ENCODE measurements around a stretch of chr2.

GRCh38 chr2:216615407-216616084 is 17.7 kb upstream of the IGFBP2 start:
- PRO-cap, 2 experiments, result no peak in any of the 2 experiments

DNA sequence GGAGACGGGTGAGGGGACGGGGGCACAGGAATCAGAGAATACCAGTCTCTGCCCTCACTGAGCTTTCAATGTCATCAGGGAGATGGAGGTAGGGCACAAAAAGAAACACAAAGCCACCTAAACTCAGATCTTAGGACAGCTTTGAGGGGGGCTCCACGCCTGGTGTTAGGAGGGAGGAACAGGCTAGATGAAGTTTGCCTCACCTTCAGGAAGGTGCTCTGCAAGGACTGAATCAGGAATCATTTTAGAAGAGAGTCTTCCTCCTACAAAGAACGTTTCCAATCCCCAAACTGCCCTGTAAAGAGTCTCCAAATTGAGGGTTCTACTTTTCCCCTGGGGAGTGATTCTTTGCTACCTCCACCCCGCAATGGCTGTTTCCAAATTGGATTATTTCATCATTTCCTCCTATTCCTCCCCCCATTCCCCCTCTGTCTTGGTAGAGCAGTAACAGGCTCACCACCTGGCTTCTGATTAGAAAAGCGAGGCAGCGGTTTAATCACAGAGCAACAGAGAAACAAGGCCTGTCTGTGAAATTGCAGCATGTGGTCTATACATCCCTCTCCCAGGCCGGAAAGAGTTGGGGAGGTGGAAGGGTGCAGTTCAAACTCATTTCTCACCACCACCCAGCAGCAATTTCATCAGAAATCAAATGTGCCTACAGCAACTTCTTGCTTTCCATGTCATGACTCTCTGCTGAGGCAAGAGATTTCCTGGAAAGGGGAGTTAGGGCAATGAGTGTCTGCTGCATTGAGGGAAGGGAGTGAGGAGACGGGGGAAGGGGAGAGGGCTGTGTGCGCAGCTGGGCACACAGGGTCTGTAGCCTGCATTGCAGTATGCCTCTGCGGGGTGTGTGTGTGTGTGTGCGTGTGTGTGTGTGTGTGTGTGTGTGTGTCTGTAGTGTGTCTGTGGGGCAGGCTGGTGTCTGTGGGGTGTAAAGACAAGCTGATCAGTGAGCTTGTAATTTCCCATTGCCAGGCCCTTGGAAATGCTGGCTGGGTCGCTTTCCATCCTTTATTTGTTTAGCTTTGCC is 13.8 kb upstream of the IGFBP2 start:
- PRO-cap, 2 experiments, result no peak in any of the 2 experiments

DNA sequence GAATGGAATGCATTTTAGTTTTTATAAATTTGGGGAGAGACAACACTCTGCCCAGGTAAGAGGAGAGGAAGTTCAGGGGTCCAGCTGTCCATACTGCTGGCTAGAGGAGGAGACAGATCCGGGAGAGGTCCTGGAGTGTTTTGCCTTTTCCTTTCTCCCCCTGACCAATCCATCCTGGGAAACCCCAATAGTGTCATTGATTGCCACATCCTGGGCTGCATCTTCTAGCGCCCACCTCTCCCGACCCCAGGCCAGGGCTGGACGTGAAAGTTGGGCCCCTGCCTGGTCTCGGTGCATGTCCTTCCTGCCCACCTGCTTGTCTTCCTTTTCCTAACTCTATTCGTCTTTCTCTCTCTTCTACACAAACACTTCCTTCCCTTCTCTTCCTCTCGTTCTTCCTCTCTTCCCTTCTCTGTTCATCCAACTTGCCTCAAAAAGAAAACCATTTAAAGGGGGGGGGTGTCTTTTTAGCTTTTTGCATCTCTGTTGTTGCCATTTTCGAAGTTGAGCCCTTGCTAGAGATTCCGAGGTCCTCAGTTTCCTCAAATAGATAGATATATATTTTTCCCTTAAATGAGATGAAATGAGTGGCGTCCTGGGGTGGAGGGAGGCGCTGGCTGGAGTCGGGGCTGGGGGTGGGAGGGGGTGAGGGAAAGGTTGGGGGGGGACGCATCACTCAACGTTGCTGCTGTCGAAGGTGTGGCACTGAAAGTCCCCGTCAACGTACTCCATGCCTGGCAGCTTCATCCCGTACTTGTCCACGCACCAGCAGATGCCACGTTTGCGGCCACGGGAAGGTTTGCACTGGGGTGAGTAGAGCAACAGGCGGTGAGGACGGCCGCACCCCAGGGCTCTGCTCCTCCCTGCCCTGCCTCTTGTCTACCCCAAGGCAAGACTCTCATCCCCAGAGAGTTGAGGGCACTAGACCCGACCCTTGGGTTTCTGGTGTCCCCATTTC is 19.0 kb downstream of the IGFBP5 start:
- PRO-cap, 2 experiments, result no peak in any of the 2 experiments

DNA sequence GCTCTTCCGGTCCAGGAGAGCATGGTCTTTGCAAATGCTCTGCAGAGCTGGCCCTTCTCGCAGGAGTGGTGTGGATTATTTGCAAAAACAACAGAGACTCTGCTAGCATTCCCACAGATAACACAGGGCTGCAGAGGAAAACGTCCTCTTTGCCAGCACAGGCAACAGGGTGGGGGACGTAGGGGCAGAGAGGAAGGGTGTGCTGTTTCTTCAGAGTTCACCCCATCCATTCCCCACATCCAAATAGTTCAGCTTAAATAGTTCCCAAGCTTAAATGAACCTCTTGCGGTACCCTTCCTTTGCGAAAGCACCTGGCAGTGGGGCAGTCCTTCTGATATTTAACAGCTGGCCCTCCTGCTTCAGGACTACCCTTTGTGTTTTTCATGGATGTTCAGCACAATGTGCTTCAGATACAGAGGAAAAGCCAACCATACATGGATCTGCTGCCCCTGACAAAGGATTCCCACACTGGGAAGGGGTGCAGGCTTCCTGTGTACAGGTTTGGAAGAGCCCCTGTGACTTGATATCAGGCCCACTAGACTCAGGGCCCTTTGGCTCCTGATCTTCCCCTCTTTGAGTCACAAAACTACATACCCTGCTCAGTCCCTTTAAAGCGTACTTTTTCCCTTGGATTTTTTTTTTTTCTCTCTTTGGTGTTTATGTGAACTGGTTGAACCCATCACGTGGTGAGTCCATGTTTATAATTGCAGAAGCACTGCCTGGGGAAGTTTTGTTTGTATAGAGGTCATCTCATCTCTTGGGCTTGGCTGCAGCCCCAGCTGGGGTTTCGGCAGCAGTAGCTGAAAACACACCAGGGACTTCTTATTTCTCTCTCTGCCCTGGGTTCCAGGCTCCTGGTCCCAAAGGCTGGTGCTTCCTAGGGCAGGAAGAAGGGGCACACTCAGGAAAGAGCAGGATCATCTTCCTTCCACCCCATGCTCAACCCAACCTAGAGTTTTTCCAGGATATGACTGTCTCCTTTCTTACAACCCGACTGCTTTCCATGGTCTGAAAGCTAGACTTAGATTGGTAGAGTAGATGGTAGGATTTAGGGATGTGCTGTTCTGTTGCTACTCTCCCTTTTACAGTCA is 45.4 kb upstream of the IGFBP5 start:
- PRO-cap, 2 experiments, result no peak in any of the 2 experiments

- PRO-cap, 2 experiments, result no peak in any of the 2 experiments
Measured at GRCh38 chr2:216802641-216803305, 57.1 kb downstream of the TNP1 start.

GRCh38 chr2:216850672-216851241 is 9.1 kb downstream of the TNP1 start:
- PRO-cap, 2 experiments, result peak in 2 of 2 experiments; most common minus-strand start chr2:216850848 (in 1)

- PRO-cap, 2 experiments, result no peak in any of the 2 experiments
Measured at GRCh38 chr2:217066645-217067329, 206.9 kb upstream of the TNP1 start.

- PRO-cap, 2 experiments, result no peak in any of the 2 experiments
Measured at GRCh38 chr2:217249854-217250121, 389.9 kb upstream of the TNP1 start.

- PRO-cap, 2 experiments, result no peak in any of the 2 experiments
Measured at GRCh38 chr2:217804089-217804878, 198.5 kb downstream of the TNS1 start.

- PRO-cap, 2 experiments, result no peak in any of the 2 experiments
Measured at GRCh38 chr2:217847468-217847753, 155.4 kb downstream of the TNS1 start.

DNA sequence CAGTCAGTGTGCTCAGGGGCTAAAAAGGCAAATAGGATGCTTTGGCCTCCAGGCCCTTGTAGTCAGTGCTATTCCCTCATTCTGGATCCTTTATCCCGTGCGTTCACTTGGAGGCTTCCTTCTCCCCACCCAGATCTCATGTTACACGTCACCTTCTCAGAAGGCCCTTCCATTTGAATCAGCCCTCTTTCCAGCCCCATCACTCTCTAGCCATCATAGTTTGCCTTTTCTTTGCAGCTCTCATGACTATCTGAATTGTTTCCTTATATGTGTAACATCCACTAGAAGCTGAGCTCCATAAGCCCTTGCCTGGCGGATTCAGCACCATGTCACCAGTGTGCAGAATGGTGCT is 113.4 kb downstream of the TNS1 start:
- PRO-cap, 2 experiments, result no peak in any of the 2 experiments

DNA sequence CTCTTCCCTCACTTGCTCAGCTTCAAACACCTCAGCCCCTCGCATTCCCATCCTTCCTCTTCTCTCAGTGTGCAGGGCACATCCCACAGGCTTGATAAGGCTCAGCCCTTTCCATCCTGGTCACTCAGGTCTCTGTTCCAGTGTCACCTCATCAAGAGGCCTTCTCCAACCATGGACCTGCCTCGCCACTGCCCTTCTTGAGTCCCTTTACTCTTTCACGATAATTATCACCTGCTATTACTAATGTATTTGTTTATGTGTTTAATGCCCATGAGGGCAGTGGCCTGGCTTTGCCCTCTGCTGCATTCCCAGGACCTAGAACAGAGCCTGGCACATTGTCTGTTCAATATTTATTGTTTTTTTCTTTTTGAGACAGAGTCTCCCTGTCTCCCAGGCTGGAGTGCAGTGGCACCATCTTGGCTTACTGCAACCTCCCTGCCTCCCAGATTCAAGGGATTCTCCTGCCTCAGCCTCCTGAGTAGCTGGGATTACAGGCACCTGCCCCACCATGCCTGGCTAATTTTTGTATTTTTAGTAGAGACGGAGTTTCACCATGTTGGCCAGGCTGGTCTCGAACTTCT is 111.0 kb downstream of the TNS1 start:
- PRO-cap, 2 experiments, result no peak in any of the 2 experiments

DNA sequence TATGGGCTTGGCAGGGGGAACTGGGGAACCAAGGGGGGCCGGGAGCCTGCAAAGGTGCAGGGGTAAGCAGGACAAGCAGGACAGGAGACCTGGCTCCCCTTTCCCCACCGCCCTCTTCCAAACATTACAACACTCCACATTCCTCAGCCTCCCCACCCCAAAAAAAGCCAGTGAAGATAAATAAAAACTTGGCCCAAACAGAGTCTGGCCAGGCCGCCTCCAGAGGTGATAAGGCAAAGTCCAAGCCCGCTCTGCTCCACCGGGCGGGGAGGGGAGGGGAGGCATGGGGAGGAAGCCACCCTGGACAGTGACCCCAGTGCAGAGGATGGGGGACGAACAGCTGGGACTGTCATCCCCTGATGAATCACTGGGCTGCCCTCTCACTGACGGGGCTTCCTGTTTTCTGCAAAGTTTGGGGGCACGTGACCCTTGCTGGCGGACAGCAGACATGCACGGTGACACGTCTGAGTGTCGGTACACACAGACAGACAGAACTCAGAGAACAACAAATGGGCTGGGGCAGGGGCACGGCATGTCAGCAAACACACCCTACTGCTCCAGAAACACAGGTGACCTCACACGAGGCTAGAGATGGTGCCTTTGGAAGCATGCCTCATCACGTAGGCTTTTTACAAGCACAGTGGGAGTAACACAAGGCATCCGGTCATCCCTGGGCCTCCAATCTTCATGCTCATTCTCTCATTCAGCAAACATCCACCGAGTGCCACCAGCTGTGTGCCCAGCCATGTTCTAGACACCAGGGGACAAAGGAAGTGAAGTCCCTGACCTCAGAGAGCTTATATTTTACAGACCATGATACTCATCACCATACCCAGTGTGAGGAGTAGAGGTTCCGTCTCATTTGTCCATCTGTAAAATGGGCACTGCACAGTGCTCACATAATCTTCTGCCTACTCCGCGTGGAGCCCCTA is 100.1 kb downstream of the TNS1 start:
- PRO-cap, 2 experiments, result no peak in any of the 2 experiments

- PRO-cap, 2 experiments, result no peak in any of the 2 experiments
Measured at GRCh38 chr2:217904699-217904894, 98.2 kb downstream of the TNS1 start.

DNA sequence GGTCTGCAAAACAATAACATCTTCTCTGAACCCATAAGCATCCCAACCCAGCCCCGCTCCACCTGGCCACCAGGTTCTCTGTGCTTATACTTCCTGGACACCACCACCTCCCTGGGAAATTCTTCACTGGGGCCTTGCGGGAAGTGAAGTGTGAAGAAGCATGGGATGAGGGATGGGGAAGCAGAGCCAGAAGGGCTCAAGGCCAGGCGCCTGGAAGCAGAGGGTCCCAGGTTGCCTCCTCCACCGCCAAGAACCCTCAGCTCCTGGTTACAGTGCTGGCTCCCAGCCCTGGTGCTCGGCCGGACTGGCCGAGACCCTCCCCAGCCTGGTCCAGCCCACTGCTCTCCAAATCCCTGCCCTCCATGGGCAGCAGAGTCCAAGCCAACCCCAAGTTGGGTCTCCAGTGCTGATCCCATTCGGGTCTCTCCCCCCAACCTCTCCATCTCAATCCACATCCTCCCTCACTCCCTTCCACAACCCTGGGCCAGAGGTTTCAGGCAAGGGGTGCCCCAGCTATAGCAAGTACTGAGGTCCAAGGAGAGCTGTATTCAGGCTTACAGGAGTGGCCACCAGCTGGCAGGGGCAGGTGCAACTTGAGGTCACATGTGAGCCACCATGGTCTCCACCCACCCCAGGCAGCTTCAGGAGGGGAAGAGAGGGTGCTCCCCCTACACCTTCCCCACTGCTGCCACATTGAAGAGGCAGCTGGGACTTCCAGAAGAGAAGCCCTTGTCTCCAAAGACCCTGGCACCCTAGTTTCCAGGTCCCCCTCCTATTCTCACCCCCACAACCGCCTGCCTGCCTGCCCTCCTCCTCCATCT is 60.6 kb downstream of the TNS1 start:
- PRO-cap, 2 experiments, result no peak in any of the 2 experiments

- PRO-cap, 2 experiments, result no peak in any of the 2 experiments
Measured at GRCh38 chr2:217953653-217954073, 49.1 kb downstream of the TNS1 start.

DNA sequence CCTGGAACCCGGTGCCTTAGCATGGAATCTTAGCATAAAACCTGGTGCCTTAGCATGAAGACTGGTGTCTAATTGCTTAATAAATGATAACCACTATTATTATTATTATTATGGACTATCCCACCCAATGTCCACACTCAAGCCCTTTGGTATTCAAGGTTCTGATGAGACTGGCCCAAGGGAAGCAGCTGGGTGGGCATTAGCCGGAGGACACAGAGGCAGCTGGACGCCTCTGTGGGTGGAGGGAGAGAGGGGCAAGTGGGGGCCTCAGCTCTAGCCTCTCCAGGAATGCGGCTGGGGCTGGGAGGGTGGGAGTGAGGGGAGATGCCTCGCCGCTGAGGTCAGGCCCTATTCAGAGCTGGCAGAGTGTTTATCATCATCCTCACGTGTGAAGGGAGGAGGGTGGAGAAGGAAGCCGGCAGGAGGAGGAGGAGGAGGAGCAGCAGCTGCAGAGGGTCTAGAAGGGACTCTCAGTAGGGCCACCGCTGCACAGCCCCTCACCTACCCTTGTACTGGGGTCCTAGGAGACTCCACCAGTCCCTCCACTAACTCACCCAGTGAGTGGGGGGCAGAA is 43.1 kb downstream of the TNS1 start:
- PRO-cap, 2 experiments, result no peak in any of the 2 experiments

- PRO-cap, 2 experiments, result no peak in any of the 2 experiments
Measured at GRCh38 chr2:218019402-218019959, 16.7 kb upstream of the TNS1 start.

- PRO-cap, 2 experiments, result no peak in any of the 2 experiments
Measured at GRCh38 chr2:218046151-218046437, 23.0 kb upstream of the RUFY4 start.

GRCh38 chr2:218059656-218060060 is 9.4 kb upstream of the RUFY4 start:
- PRO-cap, 2 experiments, result no peak in any of the 2 experiments